ENCODE data around the gene LYZ.

DNA sequence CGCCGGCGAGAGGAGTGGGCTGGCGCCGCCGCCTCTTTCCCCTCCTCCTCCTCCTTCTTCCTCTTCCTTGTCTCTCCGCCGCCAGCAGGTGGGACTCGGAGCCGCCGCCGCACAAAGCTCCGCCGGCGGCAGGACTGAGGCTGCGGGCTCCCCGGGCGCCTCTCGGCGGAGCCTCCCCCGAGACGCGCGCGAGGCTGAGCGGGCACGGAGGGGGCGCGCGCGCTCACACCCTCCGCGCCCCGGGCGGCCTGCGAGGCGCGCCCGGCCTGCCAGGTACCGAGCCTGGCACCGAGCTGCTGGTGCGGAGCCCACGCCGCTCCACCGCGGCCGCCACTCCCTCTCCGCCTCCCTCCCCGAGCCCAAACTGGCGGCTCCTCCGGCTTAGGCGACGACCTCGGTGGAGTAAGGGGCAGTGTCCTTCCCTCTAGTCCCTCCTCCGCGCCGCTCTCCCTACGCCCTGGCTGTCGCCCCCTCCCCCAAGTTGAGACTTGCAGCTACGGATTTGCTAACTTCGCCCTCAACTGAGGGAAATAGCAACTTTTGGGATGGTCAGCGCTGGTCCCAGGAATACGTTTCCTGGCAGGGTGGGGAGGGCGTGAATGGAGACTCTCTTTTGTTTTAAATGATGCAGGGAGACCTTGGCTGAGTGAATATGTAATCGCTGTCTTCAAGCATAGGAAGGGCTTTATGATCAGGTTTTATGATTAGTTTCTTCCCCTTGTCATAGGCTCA lies 199.5 kb upstream of the CAND1 start:
- RRBS, 2 experiments: under 1 to 2% methylated on average over 14 to 20 of the region's 65 CpGs

DNA sequence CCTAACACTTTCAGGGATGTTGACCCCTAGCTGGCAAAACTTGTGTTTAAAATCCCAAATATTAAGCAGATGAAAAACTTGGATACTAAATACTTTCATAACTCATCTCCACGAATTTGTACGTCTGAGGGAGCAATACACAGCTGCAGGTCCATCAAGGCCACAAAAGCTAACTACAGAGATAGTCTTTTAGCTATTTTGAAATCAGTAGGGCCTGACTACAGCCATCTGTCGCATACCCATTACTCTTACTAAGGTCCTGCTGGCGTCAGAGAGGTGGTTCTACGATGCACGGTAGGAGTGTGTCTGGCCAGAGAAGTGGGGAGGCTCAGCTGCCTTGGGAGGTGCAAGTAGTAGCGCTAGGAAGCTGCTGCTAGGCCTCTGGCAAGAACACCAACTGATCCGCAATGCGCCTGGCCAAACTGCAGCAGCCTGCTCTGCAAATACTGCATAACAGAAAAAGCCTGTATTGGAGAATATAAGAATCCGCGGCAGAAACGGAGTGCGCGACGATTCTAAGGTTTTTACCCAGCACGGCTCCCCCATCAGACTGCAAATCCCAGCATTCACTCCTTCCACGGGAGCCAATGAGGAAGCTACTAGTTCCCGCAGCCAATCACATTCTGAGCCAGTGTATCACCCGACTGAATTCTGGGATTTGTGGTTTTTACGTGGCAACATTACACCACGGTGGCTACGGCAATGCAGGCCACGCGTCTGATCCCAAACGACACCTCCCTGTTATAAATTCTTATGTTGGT lies 747 bp upstream of the CAND1 start:
- RRBS, 2 experiments: no CpG with 5 or more reads among the region's 25 CpGs

DNA sequence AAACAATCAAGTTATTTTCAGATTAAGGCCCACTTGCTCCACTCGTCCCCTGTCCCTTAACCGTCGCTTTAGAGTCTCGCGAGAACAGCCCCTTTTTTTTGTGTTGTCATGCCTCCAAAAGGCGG lies 222 bp upstream of the CAND1 start:
- RRBS, 2 experiments: no CpG with 5 or more reads among the region's 6 CpGs

- RRBS, 2 experiments: no CpG with 5 or more reads among the region's 2 CpGs
These were observed 10.5 kb downstream of the DYRK2 start for GRCh38 chr12:67659114-67659313.

DNA sequence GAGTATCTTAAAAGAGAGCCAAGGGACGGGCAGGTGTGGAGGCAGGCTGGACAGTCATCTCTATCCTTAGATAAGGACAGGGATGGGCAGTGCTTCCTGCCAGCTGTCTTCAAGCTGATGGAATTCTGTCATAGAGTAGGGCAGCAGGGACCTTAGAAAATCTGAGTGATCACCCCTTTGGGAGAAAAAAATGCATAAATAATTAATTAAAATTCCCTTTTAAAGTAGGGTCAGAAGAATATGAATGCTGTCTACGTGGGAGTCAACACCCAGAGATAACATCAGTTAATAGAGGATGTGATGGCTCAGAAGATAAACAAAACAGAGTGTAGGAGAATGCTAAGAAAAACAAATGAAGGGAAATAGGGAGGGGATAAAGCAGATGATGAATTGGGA lies 57.3 kb downstream of the DYRK2 start:
- RRBS, 2 experiments: no CpG with 5 or more reads among the region's 2 CpGs

DNA sequence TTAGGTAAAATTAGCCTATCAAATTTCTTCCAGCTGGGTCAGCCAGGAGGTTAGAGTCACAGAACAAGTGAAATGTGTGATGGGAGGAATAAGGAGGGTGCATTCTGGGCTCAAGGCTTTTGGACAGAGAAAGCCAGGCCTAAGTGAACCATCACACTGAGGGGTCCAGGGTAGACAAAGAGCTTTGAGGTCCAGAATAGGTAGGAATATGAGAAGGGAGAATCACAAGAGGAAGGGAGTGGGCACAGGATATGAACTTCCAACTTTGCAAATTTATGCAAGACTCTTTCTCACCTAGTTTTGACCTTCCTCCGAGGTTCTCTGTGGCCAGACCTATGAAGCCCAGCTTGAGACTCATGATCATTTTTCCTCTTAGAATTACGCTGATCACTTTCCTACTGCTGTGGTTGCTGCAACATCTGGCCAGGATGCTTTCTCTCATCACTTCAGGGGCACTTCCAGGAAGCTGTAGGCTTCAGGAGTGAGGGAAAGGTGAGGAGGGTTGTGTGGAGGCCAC lies 23.5 kb downstream of the IFNG start:
- RRBS, 2 experiments: no CpG with 5 or more reads among the region's 2 CpGs

GRCh38 chr12:68234260-68234521 lies 8.6 kb upstream of the IL26 start:
- RRBS, 2 experiments: no CpG with 5 or more reads among the region's 1 CpG

DNA sequence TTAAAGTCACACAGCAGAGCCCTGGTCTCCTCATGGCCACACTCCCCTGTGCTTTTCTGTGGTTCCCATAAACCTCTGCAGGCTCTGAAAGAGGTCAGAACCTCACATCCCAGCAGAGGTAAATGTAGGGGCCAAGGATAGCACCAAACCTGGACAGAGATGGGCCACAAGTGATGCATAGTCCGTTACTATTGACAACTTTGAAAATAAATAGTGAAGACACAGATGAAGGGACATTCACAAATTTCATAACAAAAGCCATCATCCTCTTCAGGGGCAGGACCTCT lies 35.6 kb upstream of the MDM1 start:
- RRBS, 2 experiments: no CpG with 5 or more reads among the region's 1 CpG

DNA sequence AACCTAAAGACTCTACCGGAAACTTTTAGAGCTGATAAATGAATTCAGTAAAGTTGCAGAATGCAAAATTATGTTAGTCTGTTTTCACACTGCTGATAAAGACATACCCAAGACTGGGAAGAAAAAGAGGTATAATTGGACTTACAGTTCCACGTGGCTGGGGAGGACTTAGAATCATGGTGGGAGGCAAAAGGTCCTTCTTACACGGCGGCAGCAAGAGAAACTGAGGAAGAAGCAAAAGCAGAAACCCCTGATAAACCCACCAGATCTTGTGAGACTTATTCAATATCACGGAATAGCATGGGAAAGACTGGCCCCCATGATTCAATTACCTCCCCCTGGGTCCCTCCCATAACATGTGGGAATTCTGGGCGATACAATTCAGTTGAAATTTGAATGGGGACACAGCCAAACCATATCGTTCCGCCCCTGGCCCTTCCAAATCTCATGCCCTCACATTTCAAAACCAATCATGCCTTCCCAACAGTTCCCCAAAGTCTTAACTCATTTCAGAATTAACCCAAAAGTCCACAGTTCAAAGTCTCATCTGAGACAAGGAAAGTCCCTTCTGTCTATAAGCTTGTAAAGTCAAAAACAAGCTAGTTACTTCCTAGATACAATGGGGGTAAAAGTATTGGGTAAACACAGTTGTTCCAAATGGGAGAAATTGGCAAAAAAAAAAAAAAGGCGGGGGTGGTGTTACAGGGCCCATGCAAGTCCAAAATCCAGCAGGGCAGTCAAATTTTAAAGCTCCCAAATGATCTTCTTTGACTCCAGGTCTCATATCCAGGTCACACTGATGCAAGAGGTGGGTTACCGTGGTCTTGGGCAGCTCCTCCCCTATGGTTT lies 110.0 kb upstream of the MDM1 start:
- RRBS, 2 experiments: no CpG with 5 or more reads among the region's 10 CpGs

DNA sequence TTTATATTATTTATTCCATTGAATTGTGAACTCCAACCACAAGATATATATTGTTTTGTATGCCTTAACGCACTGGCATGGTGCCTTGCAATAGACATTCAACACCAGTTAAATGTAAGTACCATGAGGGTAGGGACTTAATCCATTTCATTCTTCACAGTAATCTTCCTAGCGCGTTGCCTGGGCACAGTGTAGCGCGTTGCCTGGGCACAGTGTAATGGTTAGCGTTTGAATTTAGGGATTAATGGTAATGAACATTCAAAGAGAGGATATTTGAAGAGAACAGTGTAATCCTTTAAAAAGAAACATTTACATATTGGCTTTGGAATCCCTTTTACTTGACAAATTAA lies 2.8 kb downstream of the RAP1B start:
- RRBS, 2 experiments: no CpG with 5 or more reads among the region's 6 CpGs

- RRBS, 2 experiments: no CpG with 5 or more reads among the region's 32 CpGs
These were observed 3.3 kb upstream of the MDM2 start for GRCh38 chr12:68804256-68805493.

DNA sequence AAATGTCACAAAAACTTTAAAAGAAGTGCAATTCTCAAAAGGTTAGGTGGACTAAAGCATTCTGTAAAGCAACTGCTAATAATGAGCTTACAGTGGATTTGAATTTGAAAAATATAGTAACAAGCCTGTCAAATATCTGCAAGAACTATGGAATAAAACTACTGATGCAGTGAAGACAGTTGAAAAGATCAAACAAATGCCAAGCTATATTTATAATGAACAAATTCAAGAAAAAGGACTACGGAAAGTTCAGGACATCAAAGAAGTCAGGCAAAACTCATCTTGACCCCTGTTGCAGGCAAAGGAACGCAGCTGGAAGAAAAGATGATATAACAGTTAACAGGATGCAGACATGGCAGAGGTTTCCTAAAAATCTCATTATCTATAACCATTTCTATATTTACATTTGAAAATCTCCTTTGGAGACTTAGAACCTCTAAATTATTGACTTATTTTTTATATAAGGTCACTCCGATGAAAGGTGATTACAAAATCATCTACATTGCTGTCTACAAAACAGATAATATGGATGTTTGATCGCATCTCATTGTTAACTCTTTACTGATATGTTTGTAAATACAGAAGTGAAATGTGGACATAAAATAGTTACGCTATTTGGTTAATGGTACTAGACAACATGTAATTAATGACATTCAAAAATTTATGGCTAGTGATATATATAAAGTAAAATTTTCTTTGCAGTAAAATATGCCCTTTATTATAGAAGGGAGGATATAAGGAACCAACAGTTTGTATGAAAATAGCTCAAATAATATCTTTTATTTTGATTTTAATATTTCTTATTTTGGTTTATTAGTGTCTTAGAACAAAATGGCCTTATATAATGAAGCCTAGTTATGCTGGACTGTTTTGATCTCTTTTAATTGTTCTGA lies 34.3 kb downstream of the MDM2 start:
- RRBS, 2 experiments: no CpG with 5 or more reads among the region's 5 CpGs

GRCh38 chr12:68918876-68919541 lies 14.0 kb downstream of the CPM start:
- RRBS, 2 experiments: no CpG with 5 or more reads among the region's 2 CpGs

GRCh38 chr12:68978505-68978989 lies 45.6 kb upstream of the CPM start:
- RRBS, 2 experiments: no CpG with 5 or more reads among the region's 2 CpGs

- RRBS, 2 experiments: no CpG with 5 or more reads among the region's 13 CpGs
These were observed 74.5 kb upstream of the CPM start for GRCh38 chr12:69006948-69008310.

DNA sequence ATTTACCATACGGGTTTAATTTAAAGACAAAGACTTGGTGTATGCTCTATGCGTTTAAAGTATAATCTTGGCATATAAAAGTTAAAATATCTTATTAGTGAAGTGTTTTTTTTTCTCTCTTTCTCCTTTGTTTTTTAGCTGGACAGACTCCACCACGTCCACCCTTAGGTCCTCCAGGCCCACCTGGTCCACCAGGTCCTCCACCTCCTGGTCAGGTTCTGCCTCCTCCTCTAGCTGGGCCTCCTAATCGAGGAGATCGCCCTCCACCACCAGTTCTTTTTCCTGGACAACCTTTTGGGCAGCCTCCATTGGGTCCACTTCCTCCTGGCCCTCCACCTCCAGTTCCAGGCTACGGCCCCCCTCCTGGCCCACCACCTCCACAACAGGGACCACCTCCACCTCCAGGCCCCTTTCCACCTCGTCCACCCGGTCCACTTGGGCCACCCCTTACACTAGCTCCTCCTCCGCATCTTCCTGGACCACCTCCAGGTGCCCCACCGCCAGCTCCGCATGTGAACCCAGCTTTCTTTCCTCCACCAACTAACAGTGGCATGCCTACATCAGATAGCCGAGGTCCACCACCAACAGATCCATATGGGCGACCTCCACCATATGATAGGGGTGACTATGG lies 19.2 kb downstream of the CPSF6 start:
- RRBS, 2 experiments: no CpG with 5 or more reads among the region's 13 CpGs

DNA sequence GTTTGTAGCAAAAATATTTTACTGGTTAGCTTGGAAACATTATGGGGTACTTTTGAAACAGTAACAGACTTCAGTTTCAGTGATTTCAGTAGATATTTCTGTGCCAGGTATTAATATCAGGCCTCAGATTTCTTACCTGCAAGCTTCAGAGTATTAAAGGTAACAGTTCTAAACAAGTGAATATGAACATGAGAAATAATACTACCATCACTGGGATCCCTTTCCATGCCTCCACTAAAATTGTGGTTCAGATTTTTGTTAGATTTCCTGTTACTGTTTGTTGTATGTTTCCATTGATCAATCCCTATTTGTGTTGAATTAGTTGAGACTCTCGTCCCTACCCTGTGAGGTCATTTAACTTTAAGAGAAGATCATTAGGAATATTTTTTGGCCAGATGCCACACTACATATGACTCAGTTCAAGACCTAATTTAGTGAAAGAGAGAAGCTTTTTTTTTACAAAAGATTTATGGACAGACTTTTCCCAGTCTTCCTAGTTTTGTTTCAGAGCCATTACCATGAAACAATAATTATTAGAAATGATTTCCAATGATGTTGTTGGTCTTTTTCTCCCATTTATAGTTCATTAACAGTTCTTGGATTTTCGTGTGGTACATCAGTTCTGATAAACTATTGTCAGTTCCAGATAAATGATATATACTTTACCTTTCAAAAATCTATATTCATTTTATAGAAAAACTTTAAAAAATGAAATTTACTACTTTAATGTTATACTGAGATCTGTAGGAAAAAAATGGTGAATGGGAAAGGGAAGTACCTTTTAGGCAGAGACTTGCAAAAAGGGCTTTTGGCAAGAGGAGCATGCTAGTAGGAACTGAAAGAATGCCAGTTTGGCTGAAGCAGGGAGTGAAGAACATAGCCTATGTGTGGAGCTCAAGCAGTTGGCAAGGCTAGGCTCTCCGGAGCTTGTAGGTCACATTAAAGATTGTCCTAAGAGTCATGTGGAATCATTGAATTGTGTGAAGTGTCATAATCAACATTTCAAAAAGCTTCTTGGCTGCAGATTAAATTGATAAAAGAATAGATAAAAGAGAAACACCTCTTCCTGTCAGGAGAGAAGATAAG lies 35.6 kb downstream of the CPSF6 start:
- RRBS, 2 experiments: no CpG with 5 or more reads among the region's 3 CpGs

- RRBS, 2 experiments: under 1 to 4% methylated on average over 4 of the region's 24 CpGs
These were observed 17.3 kb upstream of the LYZ start for GRCh38 chr12:69330518-69331683.

- RRBS, 2 experiments: no CpG with 5 or more reads among the region's 3 CpGs
These were observed at the start of gene LYZ for GRCh38 chr12:69347895-69348725. LYZ (plus strand) TSS chr12:69348381.

DNA sequence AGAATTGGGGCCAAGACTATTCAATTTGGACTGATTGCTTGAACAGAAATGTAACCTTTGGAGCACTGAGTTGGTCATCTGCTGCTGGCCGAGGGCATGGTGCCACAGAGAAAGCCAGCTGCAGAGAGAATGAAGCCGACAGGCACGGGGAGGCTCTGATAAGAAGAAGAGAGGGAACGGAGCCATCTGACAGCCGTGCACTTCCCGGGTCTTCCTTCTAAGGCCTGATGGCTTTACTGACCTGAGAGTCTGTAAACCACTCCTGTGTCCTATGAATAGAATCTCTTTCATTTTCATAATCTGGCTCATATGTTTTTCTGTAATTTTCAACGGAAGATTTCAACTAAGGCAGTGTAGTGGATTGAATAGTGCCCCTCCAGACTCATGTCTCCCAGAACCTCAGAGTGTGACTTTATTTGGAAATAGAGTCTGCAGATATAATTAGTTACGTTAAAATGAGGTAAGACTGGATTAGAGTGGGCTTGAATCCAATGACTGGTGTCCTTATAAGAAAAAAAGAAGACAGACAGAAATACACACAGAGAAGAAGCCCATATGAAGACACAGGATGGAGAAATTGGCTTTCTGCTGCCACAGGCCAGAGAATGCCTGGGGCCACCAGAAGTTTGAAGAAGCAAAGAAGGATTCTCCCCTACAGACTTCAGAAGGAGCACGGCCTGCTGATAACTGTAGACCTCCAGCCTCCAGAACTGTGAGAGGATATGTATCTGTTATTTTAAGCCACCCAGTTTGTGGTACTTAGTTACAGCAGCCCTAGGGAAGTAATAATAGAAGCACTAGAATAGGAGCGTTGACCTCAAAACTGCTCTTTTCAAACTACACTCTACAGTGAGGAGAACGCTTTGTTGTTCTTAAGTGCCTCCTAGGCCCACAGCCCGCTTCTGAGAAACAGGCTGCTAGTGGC lies 38.9 kb upstream of the FRS2 start:
- RRBS, 2 experiments: no CpG with 5 or more reads among the region's 12 CpGs

Measured in bronchial epithelial cell (primary cell).